Colonic mucosa (tissue), 1 donor: ENCODE measurements around a stretch of chr7.

DNA sequence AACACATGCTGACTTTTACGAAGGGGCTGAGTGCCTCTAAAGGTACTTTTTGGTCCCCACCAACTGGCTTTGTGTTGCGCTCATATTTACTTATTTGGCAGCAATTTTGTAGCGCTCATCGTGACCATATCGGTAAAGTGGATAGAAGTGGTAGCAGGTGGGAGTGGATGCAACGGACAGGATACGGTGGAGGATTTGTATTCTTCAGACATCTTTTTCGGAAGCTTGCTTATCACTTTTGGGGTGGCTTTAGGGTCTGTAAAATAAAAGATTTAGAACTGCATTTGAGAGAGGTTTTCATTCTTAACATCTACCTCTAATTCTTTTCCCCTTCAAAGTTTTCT lies 1.3 kb downstream of the AHR start:
- PRO-cap, result no peak

GRCh38 chr7:17329336-17330277 lies 31.2 kb downstream of the AHR start:
- PRO-cap, result no peak

DNA sequence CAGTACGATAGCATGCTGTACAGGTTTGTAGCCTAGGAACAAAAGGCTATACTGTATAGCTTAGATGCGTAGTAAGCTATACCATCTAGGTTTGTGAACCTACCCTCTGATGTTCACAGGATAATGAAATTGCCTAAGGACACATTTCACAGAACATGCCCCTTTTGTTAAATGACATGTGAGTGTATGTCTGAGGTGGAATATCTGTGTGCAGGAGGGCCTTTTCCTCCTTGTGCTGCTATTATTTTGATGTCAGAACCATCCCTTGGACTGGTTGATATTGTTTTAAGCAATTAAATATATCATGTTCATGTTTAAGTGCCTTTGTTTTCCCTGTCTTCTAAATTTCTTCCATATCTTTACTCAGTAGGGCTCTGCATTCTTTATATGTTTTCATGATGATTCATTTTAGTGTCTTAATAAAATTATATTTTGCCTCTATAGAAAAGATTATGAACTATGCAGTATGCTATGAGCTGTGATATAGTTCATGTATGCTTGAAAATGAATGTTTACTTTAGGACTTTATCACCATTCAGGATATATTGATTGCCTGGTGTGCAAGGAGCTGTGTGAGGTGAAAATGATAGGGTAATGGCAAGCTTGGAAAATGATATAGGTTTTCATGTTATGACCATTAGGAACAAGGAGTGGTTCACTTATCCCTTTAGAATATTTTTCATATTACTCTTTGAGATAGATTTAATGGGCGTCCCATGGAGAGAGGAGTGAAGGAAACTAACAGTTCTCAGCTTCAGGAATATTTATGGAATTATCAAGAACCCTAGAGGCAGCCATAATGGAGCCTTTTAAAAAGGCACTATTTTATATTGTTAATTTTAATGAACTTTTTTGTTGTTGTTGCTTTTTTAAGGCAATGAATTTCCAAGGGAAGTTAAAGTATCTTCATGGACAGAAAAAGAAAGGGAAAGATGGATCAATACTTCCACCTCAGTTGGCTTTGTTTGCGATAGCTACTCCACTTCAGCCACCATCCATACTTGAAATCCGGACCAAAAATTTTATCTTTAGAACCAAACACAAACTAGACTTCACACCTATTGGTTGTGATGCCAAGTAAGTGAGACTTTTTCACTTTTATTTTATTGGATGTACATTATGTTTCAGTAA lies 35.0 kb downstream of the AHR start:
- PRO-cap, result no peak

DNA sequence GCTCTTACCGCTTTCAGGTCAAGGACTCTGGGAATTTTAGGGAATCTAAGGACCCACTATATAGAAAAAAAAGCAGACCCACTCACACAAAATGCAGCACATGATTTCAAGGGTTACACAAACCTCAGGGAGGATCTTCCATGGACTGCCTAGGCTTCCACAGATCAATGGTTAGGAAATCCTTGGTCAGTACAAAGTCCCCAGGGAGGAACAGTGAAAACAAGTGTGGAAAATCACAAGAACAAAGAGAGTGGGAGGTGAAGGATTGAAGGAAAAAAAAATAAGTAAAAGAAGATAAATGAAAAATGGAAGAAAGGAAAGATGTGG lies 188.4 kb downstream of the AHR start:
- PRO-cap, result no peak

- PRO-cap, result no peak
Observed at GRCh38 chr7:17619289-17619584, 320.8 kb downstream of the AHR start.

DNA sequence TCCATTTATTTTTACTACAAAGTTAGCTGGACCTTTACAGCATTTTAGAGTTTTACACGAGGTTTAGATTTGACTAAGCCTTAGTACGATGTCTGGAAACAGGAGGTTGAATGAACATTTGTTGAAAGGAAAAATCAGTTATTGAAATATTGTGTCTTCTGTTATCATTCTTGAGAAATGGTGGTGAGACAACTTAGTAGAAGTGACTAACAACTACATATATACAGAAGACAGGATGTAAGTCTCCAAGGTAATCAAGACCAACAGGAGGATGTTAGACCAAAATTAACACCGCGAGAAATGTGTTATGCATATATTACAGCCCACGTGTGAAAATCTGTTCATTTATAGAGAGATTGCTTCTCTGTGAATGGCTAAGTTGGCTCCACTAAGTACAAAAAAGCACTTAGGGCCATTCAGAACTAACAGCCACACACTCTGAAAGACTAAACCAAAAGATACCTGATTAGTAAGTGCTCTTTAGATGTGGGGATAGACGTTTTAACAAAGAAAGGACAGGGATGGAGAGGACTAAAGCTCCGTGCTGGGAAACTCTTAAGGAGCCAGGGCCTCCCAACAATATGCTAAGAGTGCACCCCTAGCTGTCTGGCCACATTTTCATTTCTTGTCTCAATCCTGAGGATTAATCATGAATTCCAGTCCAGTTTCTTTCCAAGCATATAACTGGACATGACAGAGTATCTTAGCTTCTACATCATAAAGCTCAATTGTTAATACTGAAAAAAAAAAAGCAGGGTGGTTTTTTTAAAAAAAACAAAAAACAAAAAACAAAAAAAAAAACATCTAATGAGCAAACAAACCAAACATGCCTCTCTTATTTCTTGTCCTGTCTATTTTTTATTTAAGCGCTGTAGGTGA lies 26.5 kb downstream of the HDAC9 start:
- PRO-cap, result no peak

GRCh38 chr7:19107058-19108075 lies 10.1 kb downstream of the TWIST1 start:
- PRO-cap, result no peak

- PRO-cap, result no peak
Observed at GRCh38 chr7:19116132-19116276, 1.4 kb downstream of the TWIST1 start.

GRCh38 chr7:19118079-19118725 lies 766 bp upstream of the TWIST1 start:
- PRO-cap, result no peak

- PRO-cap, result no peak
Observed at GRCh38 chr7:20122032-20122607, 95.1 kb downstream of the MACC1 start.

GRCh38 chr7:20238691-20239151 lies 21.5 kb upstream of the MACC1 start:
- PRO-cap, result no peak

DNA sequence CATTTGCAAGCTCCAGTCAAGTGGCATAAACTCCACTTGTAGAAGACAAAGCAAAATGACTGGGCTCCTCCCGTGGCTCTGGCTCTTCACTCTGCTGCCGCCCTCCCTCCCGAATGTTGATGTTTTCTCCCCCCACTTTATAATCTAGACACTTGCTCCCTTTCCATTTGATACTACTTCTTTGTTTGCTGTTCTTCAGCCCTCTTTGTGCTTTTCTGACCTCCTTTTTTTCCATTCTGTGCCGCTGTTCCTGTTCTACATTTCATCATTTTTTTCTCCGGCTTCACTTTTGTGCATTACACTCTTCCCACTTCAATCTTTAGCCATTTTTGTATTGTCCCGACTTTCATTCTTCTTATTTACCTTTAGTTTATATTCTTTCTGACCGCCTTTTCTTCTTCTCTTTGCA lies 22.7 kb upstream of the ITGB8 start:
- PRO-cap, result no peak

- PRO-cap, result no peak
Observed at GRCh38 chr7:20561533-20562052, 53.9 kb upstream of the ABCB5 start.

- PRO-cap, result no peak
Observed at GRCh38 chr7:21338622-21339335, 89.1 kb upstream of the SP4 start.

DNA sequence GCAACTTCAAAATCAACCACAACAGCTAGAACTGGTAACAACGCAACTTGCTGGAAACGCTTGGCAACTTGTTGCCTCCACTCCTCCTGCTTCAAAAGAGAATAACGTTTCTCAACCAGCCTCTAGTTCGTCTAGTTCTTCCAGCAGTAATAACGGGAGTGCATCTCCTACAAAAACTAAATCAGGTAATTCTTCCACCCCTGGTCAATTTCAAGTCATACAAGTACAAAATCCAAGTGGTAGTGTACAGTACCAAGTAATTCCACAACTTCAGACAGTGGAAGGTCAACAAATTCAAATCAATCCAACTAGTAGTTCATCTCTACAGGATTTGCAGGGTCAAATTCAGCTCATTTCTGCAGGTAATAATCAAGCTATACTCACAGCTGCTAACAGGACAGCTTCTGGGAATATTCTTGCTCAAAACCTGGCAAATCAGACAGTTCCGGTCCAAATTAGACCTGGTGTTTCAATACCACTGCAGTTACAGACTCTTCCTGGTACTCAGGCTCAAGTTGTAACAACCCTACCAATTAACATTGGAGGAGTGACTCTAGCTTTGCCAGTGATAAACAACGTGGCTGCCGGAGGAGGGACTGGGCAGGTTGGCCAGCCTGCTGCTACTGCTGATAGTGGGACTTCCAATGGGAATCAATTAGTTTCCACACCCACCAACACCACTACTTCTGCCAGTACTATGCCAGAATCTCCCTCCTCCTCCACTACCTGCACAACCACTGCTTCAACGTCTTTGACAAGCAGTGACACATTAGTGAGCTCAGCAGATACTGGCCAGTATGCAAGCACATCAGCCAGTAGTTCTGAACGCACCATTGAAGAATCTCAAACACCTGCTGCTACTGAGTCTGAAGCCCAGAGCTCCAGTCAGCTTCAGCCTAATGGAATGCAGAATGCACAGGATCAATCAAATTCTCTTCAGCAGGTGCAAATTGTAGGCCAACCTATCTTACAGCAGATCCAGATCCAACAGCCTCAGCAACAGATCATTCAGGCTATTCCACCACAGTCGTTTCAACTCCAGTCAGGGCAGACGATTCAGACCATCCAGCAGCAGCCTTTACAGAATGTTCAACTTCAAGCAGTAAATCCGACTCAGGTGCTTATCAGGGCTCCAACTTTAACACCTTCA lies 1.9 kb downstream of the SP4 start:
- PRO-cap, result no peak

- PRO-cap, result no peak
Observed at GRCh38 chr7:21604809-21605422, 62.1 kb downstream of the DNAH11 start.

- PRO-cap, result no peak
Observed at GRCh38 chr7:21949111-21949593, 3.5 kb upstream of the CDCA7L start.

GRCh38 chr7:21972087-21972483 lies 26.4 kb upstream of the CDCA7L start:
- PRO-cap, result no peak

- PRO-cap, result unidirectional peak, minus-strand start at chr7:22193450
Observed at GRCh38 chr7:22192995-22194205, 163.6 kb downstream of the RAPGEF5 start.

GRCh38 chr7:22372680-22373267 lies 15.8 kb upstream of the RAPGEF5 start:
- PRO-cap, result no peak